Heart left ventricle (tissue), 7 donors: Measurements from ENCODE around the gene PLEKHS1.

DNA sequence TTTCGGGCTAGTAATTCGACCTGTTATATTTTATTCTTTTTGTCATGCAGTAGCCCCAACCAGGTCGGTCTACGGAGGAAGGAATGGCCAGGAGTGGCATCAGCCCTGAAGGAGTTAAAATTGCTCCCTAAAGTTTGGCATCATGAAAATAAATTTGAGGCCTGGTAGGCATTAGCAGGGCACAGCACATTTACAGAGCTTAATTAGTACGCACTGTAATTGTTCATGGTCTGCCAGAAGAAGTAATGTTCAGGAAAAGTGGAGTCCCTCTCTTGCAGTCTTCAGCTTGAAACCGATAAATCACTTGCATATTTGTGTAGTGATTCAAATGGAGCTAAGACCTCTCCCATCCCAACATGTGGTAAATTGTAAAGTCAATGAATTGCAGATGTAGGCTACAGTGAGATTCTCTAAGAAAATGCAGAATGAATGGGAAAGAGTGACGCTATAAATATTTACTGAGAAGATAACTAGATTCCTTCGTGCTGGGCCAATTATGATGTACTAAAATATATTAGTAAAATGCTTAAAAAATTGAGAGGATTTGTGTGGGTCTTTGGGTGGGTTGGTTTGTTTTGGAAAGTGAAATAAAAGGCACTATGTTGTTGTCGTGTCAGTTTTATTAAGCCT lies 8.2 kb downstream of the TCF7L2 start:
- PRO-cap, 6 experiments = no peak in any of the 6 experiments
- RAMPAGE, long total RNA, 2 experiments = no peak in any of the 2 experiments
- RRBS = no CpG with 5 or more reads among the region's 9 CpGs

- PRO-cap, 6 experiments = peak in 1 of 6 experiments; most common minus-strand start chr10:112986353 (in 1)
- RAMPAGE, long total RNA, 2 experiments = no peak in any of the 2 experiments
- RRBS = no CpG with 5 or more reads among the region's 3 CpGs
These were observed 36.2 kb downstream of the TCF7L2 start for GRCh38 chr10:112986234-112986748.

GRCh38 chr10:113028206-113028773 lies 78.2 kb downstream of the TCF7L2 start:
- PRO-cap, 6 experiments = no peak in any of the 6 experiments
- RAMPAGE, long total RNA, 2 experiments = no peak in any of the 2 experiments
- RRBS = no CpG with 5 or more reads among the region's 11 CpGs

- PRO-cap, 6 experiments = no peak in any of the 6 experiments
- RAMPAGE, long total RNA, 2 experiments = no peak in any of the 2 experiments
- RRBS = no CpG with 5 or more reads among the region's 4 CpGs
These were observed 90.0 kb downstream of the TCF7L2 start for GRCh38 chr10:113039959-113040557.

DNA sequence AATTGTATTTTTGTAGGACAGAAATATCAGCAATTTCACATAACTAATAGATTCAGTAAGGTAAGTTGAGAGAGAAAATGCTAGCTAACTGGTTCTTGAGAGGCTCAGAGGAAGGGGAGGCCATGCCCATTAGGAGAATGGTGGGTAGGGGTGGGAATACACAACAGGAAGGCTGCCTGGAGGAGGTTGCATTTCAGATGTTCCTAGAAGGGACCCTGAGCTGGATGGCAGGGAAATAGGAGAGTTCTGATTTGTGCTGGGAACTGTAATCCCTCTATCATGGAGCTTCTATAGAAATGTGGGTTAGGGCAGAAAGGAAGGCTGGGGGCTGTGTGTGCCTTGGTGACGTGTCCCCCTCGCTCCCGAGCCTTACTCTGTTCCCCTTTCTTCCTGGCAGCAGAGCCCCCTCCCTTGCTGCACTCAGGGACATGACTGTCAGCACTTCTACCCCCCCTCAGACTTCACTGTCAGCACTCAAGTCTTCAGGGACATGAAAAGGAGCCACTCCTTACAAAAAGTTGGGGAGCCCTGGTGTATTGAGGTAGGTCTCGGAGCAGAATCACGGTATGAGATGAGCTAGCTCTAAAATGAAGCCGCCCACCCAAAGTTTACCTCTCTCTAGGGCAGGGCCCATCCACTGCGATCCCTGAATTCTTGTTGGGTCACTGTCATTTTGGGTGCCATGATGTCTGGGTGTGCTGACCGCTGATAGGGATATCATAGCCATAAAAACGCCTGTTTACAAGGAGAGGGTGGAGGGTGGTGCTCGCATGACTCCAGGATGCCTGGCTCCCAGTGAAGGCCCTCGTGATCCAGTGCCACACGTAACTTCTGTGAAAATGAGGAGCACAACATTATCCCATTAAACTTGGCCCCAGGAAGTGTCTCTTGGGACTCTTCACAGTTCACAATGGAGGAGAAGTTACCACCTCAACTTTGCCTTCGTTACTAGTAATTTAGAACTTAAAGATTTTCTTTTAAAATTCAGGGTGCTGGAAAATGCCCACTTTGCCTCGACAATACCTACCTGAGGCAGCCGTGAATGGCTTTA lies 139.3 kb downstream of the TCF7L2 start:
- PRO-cap, 6 experiments = peak in 1 of 6 experiments; most common plus-strand start position 99 of the sequence (in 1)
- RAMPAGE, long total RNA, 2 experiments = no peak in any of the 2 experiments
- RRBS = no CpG with 5 or more reads among the region's 15 CpGs

DNA sequence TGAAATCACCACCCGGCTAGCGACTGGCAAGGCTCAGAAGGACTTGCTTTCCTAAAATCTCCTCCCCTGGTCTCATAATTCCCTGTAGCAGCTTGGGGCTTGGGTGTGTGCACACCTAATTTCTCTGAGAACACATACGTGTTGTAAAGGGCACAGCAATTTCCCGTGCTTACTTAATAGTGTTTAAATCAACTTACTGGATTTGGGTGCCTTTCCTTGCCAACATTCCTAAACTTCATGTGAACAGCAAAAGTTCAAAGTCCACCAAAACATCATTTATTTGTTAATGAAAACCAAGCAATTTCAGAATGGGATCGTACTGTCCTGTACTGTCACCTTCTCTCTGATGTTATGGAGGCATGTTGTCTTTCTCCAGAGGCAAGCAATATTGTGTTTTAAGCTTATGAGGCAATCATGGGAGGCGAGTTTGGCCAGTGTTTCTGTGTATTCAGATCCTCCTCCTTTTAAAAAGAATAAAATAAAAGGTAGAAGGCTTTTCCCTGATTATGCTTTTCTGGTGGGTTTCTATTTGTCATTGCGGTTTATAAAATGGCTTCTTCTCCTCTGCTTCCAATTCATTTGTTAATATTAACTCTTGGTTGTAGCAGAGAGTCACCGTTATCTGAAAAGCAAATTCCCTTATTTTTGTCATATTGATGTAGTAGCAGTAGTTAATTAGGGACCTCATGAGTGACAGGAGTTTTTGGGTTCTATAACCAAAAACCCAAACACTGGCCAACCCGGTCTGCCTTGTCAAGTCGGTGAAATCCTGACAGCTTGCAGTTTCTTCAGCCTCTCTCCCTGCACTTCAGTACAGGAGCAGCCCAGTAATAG lies 162.6 kb downstream of the TCF7L2 start:
- PRO-cap, 6 experiments = no peak in any of the 6 experiments
- RAMPAGE, long total RNA, 2 experiments = no peak in any of the 2 experiments
- RRBS = no CpG with 5 or more reads among the region's 10 CpGs

DNA sequence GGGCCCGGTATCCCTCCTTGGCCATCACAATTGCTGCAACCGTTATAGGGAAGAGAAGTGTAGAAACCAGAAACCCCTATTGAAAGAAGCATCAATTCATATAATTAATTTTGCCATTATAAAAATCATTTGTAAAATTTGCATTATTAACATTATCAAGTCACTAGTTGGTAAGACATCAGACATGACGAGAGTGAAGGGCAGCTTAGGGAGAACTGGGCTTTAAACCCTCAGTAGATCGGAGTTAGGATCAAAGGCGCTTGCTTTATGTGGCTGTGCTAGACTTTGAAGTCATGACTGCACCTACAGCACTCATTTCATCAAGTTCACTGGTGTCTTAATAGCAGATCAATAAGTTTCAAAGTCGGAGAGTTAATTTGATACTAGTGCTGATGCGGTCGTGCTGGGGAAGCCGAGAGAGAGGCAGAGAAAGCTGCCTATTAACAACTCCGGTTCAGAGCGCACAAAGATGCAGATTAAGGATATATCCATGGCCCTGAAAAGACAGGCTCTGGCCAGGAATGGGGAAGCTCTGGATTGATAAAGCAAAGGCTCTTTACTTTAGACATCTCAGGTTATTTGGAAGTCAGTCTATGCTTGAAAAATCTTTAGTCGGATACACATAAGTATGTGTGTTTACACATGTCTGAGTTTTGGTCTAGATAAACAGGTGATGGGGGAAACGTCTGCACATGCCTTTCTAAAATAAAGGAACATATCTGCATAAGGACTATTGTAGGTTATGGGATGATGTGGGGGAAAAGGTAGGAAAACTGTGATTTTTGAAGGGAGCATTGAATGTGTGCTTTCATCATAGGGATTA lies 173.0 kb downstream of the TCF7L2 start:
- PRO-cap, 6 experiments = no peak in any of the 6 experiments
- RAMPAGE, long total RNA, 2 experiments = no peak in any of the 2 experiments
- RRBS = no CpG with 5 or more reads among the region's 13 CpGs

DNA sequence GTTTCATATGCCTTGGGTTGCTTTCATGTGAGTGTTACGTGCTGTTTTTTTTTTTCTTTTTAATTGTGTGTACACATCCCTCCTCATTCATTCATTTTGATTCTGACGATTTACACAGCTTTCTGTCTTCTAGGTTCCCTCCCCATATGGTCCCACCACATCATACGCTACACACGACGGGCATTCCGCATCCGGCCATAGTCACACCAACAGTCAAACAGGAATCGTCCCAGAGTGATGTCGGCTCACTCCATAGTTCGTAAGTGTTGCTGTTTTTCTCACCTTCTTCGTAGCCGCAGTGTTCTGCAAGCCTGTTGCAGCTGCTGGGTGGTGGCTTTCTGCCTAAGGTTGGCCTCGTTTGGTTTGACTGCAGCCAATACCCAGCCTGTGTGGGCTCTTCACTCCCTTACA lies 200.8 kb downstream of the TCF7L2 start:
- PRO-cap, 6 experiments = no peak in any of the 6 experiments
- RAMPAGE, long total RNA, 2 experiments = no peak in any of the 2 experiments
- RRBS = no CpG with 5 or more reads among the region's 13 CpGs

DNA sequence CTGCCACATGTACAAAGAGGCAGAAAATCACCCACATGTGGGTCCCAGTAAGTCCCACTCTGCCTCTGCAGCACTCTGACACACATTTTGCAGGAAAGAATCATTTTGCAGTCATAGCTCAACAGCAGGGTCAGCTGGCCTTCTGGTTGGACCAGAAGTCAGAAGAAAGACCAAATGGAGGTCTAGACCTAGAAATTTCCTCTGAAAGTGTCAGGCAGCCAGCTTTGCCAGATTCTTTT lies 10.9 kb upstream of the HABP2 start:
- PRO-cap, 6 experiments = no peak in any of the 6 experiments
- RAMPAGE, long total RNA, 2 experiments = no peak in any of the 2 experiments

DNA sequence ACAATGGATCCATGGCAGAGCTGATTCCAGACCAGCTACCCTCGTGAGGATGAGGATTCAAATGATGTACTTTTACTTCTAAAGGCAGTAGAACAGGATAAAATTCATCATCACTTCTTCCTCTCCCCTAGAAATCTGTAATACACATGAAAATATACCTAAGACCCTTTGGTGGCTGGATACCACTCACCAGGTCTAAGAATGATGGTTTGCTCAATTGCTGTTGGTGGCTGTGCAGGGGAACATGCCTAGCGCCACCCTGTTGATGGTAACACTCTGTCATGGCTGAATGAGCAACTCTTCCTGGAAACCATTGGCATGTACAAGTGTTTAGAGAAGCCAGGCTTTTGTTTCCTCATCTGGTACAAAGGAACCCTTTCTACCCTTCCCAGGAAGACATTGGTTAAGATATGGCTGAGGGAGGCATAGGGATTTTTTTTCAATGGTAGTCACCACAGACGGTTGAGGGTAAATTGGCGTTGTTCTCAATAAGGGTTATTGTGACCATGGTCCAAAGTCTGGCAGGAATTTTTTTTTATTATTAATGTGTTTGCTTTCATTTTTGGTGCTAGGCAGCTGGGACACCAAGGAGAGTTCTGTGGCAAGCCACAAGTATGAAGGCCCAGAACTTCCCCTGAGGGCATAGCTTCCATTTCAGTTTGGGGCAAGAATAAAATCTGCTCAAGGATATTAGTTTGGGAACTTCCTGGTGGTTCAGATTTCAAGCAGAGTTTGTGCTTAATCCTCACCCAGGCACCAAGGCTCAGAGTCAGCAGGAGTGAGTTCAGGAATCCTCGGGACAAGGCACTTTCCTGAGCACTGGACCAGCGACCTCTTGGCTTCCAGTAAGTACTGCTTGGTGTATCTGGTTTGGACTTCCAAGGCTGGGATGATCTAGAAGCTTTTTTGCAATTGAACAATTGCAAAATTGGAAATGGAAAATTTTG lies at the start of gene PLEKHS1:
Gene PLEKHS1 (plus strand): TSS at position 766 of the 947 bp plus-strand sequence.
- PRO-cap, 6 experiments = no peak in any of the 6 experiments
- RAMPAGE, long total RNA, 2 experiments = no peak in any of the 2 experiments
- RRBS = no CpG with 5 or more reads among the region's 6 CpGs

GRCh38 chr10:113960099-113961278 lies 83.2 kb upstream of the ADRB1 start:
- PRO-cap, 6 experiments = no peak in any of the 6 experiments
- RAMPAGE, long total RNA, 2 experiments = no peak in any of the 2 experiments
- RRBS = no CpG with 5 or more reads among the region's 19 CpGs

GRCh38 chr10:114145488-114145866 lies 28.5 kb downstream of the CCDC186 start:
- PRO-cap, 6 experiments = no peak in any of the 6 experiments
- RAMPAGE, long total RNA, 2 experiments = no peak in any of the 2 experiments
- RRBS = no CpG with 5 or more reads among the region's 3 CpGs

DNA sequence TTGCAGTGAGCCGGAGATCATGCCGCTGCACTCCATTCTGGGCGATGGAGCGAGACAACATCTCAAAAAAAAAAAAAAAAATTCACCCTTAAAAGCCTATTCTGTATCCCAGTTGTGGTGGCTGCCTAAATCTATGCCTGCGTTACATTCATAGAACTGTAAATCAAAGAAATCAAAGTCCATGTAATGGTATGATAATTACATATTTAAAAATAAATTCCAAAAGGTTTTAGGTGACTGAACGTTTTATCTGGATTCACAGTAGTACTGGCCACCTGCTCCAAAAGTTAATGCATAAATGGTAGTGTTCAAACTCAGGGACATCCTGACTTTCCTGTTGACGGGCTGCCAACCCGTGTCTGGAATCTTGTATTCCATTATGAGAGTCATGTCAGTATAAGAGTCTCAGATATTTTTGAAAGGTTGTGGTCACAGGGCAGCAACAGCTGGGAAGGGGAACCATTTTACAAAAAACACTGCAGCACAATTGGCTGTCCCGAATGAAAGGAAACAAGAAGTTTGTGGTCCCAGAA lies 2.7 kb downstream of the TDRD1 start:
- PRO-cap, 6 experiments = no peak in any of the 6 experiments
- RAMPAGE, long total RNA, 2 experiments = start-site peak on the plus strand in 2 of 2 experiments, centred at positions 444 to 451 of the sequence, 38 to 45 reads per replicate
- RRBS = no CpG with 5 or more reads among the region's 9 CpGs

DNA sequence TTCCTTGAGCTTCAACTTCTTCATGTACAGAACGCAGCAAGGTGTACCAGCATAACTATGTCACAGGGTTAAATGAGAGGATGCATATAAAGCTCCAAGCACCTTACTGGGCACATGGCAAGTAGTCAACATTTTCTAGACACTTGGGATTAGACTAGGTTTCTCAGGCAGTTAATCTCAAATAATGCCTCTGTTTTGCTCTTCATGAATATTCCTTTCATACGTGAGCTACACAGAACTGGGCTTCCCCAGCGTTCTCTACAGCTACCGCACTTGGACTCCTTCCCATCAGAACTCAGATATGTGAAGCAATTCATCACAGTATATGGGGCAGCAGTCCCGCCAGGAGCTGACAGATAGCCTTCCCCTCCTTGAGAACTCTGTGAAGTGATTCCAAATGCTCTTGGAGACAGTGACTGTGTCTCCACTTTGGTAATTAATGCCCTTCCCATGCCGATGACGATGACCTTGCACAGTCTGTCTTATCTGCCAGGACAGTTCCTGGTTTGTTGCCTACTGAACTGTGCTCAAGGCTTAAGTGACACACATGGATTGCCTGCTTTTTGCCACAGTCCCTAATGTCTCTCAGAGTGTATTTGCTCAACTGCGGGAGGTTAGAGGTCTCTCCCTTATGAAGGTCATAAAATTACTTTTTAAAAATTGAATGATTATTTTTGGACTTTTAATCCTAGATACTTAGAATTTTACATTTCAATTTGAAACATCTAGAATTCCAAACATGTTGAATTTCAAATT lies 75.0 kb upstream of the AFAP1L2 start:
- PRO-cap, 6 experiments = peak in 6 of 6 experiments; most common plus-strand start position 588 of the sequence (in 1); most common minus-strand start position 297 of the sequence (in 5)
- RAMPAGE, long total RNA, 2 experiments = no peak in any of the 2 experiments
- RRBS = no CpG with 5 or more reads among the region's 8 CpGs

- PRO-cap, 6 experiments = no peak in any of the 6 experiments
- RAMPAGE, long total RNA, 2 experiments = no peak in any of the 2 experiments
- RRBS = no CpG with 5 or more reads among the region's 2 CpGs
These were observed 114.3 kb upstream of the AFAP1L2 start for GRCh38 chr10:114518552-114518968.

- PRO-cap, 6 experiments = peak in 5 of 6 experiments; most common plus-strand start chr10:114541608 (in 3); most common minus-strand start chr10:114541534 (in 5)
- RAMPAGE, long total RNA, 2 experiments = no peak in any of the 2 experiments
- RRBS = no CpG with 5 or more reads among the region's 13 CpGs
These were observed 116.5 kb downstream of the ABLIM1 start for GRCh38 chr10:114541382-114542083.

GRCh38 chr10:114544306-114544743 lies 113.8 kb downstream of the ABLIM1 start:
- PRO-cap, 6 experiments = no peak in any of the 6 experiments
- RAMPAGE, long total RNA, 2 experiments = no peak in any of the 2 experiments
- RRBS = no CpG with 5 or more reads among the region's 5 CpGs

GRCh38 chr10:114559657-114559977 lies 98.5 kb downstream of the ABLIM1 start:
- PRO-cap, 6 experiments = peak in 1 of 6 experiments; most common minus-strand start chr10:114559792 (in 1)
- RAMPAGE, long total RNA, 2 experiments = no peak in any of the 2 experiments

GRCh38 chr10:114570882-114571220 lies 87.2 kb downstream of the ABLIM1 start:
- PRO-cap, 6 experiments = peak in 2 of 6 experiments; most common minus-strand start chr10:114571013 (in 2)
- RAMPAGE, long total RNA, 2 experiments = no peak in any of the 2 experiments
- RRBS = no CpG with 5 or more reads among the region's 3 CpGs

DNA sequence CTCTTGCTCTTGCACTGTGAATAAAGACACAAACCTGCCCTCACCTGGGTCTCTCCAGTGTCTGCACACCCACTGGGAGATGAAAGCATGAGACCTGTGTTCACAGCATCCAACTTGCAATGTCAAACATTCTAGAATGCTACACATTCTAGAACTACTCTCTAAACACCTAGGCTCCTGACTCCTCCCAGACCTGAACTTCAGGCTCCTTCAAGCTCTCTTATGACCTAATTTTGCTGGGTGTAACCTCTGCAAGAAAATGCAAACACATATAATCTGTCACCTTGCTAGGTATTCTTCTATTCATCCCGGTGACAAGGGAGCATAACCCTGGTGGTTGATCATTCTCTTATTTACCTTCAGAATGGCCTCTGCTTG lies 44.5 kb downstream of the ABLIM1 start:
- PRO-cap, 6 experiments = peak in 1 of 6 experiments; most common minus-strand start position 121 of the sequence (in 1)
- RAMPAGE, long total RNA, 2 experiments = no peak in any of the 2 experiments
- RRBS = no CpG with 5 or more reads among the region's 1 CpG